Right cardiac atrium (tissue), 1 donor: ENCODE measurements around the genes REC8 and LTB4R2.

DNA sequence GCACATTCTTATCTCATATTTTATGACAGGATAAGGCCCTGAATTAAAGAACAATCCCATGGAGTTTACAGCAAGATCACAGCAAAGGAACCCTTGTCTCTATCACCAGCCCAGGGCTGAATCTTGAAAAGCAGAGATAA lies 605 bp upstream of the EMC9 start:
- PRO-cap = no peak

DNA sequence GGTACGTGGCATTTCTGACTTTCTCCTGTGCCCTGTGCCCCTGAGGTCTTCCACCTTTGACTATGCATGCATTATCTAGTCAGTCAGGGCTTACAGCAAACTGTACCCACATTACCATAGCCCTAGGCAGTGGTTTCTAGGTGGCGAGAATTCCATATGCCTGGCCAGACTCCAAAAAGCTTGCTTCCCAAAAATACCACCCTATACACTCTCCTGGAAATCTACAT lies 3.0 kb downstream of the IRF9 start:
- PRO-cap = no peak

- PRO-cap = bidirectional peak, plus-strand start at chr14:24172082, minus-strand start at chr14:24171749
Observed at GRCh38 chr14:24171435-24172387, at the start of gene REC8. Gene REC8, plus strand, starts transcription at chr14:24172080.

GRCh38 chr14:24235554-24236321 lies 3.0 kb downstream of the GMPR2 start:
- PRO-cap = no peak

DNA sequence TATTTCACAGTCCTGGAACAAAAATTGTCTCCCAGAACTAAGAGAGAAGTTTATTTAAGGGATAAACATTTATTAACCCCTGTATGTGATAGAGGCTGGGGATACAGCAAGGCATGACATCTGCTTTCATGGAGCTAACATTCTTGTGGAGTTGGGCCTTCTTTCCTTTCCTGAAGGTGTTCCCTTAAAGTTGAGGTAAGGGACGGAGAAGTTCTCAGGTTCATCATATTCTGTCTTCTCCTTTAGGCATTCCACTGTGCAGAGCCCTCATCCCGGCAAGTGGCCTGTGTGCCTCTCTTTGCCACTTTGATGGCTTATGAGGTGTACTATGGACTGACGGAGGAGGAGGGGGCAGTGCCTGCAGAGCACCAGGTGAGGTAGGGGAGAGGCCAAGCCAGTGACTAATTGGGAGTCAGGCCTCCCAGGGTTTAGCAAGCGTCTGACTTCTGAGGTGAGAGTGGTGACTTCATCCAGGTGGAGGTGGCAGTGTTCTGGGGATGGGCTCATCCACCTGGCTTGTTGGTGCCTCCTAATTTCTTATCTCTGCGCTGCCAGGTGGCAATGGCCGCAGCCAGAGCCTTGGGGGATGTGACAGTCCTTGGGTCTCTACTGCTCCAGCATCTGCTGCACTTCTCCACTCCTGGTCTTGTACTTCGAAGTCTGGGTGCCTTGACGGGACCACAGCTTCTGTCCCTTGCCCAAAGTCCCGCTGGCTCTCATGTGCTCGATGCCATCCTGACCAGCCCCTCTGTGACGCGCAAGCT lies 4.0 kb downstream of the NOP9 start:
- PRO-cap = no peak

DNA sequence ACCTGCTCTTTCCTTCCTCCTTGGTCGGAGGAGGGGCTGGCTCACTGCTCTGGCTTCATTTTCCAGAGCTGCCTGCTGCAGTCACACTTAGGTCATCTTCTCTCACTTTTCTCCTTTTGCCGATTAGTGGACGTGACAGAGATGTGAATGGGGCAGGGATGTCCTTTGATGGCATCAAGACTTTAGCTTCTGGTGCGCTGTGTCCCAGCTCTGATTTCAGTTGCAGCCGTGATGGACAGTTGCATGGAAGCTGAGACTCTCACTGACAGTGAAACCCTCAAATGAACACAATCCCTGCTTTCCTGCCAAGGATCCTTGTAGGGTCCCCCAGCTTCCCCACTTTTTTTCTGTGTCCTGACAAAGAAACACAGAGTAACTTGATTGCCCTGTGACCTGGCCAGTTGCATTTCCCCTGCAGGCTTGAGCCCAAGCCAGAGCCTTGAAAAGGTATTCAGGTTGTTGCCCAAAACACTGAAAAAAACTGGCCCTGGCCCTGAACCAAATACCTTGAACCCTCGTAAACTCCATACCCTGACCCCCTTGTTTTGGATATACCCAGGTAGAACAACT lies 785 bp upstream of the CIDEB start:
- PRO-cap = no peak

DNA sequence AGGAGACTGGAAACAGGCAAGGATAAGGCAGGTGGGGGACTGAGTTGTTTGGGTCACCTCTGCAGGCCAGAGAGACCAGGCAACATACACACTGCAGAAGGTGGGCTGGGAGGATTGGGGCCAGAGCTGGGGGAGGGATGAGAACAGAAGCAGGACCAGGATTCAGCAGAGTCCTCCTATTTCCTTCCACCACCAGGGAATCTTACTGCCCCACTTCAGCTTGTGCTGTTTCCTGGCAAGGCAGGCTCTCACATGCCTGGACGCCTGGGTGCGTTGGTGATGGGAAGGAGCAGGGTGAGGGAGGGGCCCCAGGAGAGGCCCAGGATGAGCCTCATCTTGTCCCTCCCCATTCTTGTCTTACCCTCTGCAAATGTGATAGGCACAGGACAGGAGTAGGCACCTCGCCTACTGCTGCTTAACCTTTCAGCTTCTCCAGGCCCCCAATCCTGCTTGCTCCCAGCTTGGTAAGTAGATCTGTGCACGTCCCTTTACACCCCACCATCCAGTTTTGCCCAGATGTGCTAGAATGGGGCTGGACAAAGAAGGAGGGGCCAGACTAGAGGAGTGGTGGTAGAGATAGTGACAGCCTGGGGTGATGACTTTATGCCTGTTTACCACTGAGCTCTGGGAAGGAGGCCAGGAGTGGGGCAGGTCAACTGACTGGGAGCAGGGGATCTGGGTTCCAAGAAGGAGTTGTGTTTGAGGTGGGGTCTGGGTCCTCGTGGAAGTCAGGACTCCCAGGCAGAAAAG lies at the start of gene LTB4R2:
Gene LTB4R2 (plus strand): TSS at position 349 of the 750 bp plus-strand sequence.
- PRO-cap = no peak

GRCh38 chr14:24317087-24317658 lies 5.9 kb downstream of the LTB4R start:
- PRO-cap = no peak

DNA sequence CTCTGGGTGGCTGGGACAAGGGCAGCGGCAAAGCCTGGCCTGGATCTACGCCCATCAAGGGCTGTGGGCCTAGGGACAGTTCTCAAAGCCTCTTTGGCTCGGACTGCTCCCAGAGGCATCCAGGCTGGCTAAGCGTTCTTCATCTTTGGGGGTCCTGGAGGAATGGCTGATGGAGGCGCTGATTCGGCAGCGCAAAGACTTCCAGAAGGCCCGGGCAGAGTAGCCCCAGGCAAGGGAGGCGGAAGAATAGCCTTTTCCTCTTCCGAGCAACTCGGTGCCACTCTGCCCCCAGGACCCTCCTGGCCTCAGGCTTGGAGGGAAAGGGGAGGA lies 594 bp upstream of the NFATC4 start:
- PRO-cap = bidirectional peak, plus-strand start at position 85 of the sequence, minus-strand start at position 105 of the sequence

DNA sequence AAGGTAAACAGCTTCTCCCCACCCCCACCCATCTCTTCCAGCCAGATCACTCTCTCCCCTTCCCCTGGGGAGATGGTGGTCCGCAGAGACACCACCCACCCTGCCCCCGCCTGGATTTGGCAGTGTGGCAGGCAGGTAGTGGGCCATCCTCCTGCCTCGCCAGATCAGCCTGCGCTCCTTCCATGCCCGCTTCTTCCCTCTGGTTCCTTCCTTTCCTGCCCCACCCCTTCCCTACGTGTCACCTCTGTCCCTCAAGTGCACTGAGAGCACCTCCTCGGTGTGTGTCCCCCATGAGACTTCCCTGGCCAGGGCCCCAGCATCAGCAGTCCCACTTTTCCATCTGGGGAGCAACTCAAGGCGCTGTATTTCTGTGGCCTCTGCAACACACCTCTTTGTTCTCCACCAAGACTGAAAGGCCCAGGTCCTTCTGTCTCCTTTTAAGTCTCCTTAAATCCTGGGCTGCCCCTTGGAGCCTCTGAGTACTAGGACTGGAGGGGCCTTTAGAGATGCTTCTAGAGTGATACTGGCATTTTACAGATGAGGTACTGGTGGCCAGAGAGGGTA lies 721 bp downstream of the NYNRIN start:
- PRO-cap = unidirectional peak, minus-strand start at position 201 of the sequence

GRCh38 chr14:24431271-24432404 lies 1.9 kb downstream of the KHNYN start:
- PRO-cap = no peak

DNA sequence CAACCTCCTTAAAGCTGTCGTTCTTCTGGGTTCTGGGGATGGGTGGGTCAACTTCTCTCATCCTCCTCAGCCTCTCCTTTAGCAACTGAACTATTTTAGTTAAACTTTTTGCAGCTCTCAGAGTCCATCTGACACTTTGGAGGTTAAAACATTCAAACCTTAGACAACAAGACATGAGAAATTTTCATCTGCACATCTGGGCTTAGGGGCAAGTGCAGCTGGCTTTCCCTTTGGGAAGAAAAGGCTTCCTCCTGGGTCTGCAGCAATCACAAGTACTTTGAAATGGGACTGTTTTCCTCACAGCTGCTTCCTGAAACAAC lies 16.0 kb upstream of the SDR39U1 start:
- PRO-cap = no peak

DNA sequence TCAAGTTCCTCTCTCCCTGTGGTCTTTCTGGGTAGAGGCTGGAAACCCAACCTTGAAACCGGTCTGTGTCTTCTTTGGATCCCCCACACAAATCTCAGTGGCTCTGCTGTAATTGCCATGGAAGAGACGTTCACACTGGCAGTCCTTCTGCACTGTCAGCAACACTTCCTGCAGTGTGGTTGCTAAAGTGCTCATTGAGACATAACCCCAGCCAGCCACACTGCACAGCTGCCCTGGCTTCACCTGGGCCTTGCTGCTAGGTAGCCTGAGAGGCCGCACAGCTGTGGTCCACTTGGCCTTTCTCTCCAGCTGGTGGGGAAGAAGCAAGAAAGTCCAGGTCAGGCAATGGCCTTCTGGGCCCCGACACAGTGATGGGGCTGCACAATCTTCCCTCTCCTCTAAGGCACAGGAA lies 2.4 kb downstream of the GZMH start:
- PRO-cap = no peak

- PRO-cap = no peak
Observed at GRCh38 chr14:24844068-24844496, 205.9 kb downstream of the STXBP6 start.

GRCh38 chr14:24856858-24857301 lies 193.1 kb downstream of the STXBP6 start:
- PRO-cap = no peak

GRCh38 chr14:26595234-26595820 lies 2.5 kb downstream of the NOVA1 start:
- PRO-cap = no peak

GRCh38 chr14:29605933-29606197 lies 321.8 kb downstream of the PRKD1 start:
- PRO-cap = unidirectional peak, plus-strand start at chr14:29606021

DNA sequence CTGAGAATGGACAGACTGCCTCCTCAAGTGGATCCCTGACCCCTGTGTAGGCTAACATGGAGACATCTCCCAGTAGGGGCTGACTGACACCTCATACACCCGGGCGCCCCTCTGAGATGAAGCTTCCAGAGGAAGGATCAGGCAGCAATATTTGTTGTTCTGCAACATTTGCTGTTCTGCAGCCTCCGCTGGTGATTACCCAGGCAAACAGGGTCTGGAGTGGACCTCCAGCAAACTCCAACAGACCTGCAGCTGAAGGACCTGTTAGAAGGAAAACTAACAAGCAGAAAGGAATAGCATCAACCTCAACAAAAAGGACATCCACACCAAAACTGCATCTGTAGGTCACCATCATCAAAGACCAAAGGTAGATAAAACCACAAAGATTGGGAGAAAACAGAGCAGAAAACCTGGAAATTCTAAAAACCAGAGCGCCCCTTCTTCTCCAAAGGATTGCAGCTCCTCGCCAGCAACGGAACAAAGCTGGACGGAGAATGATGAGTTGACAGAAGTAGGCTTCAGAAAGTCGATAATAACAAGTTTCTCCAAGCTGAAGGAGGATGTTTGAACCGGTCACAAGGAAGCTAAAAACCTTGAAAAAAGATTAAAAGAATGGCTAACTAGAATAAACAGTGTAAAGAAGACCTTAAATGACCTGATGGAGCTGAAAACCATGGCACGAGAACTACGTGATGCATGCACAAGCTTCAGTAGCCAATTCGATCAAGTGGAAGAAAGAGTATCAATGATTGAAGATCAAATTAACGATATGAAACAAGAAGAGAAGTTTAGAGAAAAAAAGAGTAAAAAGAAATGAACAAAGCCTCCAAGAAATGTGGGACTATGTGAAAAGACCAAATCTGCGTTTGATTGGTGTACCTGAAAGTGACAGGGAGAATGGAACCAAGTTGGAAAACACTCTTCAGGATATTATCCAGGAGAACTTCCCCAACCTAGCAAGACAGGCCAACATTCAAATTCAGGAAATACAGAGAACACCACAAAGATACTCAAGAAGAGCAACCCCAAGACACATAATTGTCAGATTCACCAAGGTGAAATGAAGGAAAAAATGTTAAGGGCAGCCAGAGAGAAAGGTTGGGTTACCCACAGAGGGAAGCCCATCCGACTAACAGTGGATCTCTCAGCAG lies 42.3 kb downstream of the SCFD1 start:
- PRO-cap = no peak

DNA sequence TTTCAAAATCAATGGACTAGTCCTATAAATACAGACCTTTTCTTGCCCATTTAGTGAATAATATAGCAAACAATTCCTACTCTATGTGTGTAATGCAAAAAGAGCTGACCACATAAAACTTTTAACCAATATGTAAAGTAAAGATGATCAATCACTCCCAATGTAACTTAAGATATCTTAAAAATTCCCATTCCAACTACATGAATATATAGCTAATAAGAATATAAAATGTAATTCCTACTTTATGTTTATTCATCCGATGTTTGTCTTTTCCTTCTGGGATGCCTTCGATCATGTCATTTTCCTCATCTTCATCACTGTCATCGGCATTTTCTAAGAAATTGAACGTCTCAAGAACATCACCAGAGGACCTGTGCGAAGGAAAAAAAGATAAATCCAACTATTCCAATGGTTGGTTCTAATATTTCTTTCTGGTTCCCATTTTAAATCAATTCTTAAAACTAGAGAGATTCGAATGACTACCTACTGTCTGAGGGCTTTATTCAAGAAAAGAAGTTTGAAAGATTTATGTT lies 62.0 kb downstream of the COCH start:
- PRO-cap = no peak

GRCh38 chr14:31000479-31001154 lies 24.8 kb upstream of the AP4S1 start:
- PRO-cap = no peak